NCI-H460 (cell line): ENCODE data around the genes AXIN1, MRPL28 and RPUSD1.

GRCh38 chr16:180816-181947 is 923 bp downstream of the HBQ1 start:
RAMPAGE:
- cytosol, long total RNA = no peak
- long total RNA = no peak
- nucleus, long total RNA = no peak

DNA sequence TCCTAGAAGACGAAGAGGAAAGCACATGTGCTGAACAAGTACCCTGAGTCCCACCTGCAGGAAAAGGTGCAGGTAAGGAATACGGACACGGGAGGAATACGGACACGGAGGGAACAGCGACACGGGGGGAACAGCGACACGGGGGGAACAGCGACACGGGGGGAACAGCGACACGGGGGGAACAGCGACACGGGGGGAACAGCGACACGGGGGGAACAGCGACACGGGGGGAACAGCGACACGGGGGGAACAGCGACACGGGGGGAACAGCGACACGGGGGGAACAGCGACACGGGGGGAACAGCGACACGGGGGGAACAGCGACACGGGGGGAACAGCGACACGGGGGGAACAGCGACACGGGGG is 5.7 kb downstream of the HBQ1 start:
RAMPAGE:
- cytosol, long total RNA = no peak
- long total RNA = no peak
- nucleus, long total RNA = no peak

GRCh38 chr16:252448-253194 is 18.0 kb downstream of the FAM234A start:
RAMPAGE:
- cytosol, long total RNA = no peak
- long total RNA = no peak
- nucleus, long total RNA = no peak

DNA sequence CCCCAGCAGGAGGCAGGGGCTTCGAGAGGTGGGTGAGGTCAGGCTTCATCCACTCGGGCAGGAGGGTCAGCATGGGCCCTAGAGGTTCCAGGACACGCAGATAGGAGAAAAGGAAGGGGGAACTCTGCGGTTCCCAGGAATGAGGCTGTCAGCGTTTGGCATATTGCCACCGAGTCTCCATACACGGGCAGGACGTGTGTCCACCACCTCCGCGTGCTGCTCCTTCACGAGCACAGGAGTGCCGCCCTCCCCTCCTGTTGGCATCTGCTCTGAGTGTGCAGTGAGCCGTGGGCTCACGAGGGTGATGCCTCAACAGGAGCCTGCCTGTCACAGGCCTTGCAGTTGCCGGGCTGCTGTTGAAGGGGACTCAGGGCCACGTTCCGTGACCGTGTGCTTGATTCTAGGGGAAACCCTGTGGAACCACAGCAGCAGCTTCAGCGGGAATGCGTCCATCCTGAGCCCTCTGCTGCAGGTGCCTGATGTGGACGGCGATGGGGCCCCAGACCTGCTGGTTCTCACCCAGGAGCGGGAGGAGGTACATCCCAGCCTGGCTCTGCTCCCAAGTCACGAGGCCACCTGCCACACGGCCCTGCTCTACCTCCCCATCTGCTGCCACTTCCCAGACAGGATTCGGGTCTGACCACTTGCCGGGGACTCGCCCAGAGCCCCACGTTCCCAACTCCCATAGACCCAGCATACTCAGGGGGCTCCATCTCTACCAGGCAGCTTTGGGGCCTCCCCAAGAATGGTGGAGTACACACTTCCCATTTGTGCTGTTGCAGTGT is 14.6 kb downstream of the RGS11 start:
RAMPAGE:
- cytosol, long total RNA = no peak
- long total RNA = no peak
- nucleus, long total RNA = no peak

DNA sequence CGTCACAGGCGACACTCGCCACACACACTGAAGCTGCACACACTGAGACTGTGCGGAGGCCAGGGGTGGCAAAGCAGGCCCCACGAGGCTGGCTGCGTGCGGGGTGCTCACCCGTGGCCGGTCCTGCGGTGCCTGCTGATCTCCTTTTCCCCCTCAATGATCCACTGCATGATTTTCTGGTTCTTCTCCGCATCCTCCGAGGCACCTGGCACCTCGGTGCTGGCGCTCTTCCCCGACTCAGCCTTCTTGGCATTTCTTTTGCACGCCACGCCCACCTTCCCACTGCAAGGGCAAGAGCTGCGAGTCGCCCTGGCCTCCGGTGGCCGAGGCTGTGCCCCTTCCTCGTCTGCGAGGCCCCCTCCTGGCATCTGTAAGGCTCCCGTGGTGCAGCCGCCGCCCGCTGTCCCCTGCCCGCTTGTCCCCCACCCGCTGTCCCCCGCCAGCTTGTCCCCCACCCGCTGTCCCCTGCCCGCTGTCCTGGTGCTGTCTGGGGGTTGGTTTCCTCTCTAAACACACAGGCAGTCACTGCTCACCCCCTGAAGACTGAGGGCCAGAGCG is 14.1 kb downstream of the PDIA2 start:
RAMPAGE:
- cytosol, long total RNA = no peak
- long total RNA = no peak
- nucleus, long total RNA = no peak

GRCh38 chr16:351744-352765 is at the start of gene AXIN1:
AXIN1 (minus strand) TSS chr16:352723.
RAMPAGE:
- cytosol, long total RNA = no peak
- long total RNA = no peak
- nucleus, long total RNA = no peak

DNA sequence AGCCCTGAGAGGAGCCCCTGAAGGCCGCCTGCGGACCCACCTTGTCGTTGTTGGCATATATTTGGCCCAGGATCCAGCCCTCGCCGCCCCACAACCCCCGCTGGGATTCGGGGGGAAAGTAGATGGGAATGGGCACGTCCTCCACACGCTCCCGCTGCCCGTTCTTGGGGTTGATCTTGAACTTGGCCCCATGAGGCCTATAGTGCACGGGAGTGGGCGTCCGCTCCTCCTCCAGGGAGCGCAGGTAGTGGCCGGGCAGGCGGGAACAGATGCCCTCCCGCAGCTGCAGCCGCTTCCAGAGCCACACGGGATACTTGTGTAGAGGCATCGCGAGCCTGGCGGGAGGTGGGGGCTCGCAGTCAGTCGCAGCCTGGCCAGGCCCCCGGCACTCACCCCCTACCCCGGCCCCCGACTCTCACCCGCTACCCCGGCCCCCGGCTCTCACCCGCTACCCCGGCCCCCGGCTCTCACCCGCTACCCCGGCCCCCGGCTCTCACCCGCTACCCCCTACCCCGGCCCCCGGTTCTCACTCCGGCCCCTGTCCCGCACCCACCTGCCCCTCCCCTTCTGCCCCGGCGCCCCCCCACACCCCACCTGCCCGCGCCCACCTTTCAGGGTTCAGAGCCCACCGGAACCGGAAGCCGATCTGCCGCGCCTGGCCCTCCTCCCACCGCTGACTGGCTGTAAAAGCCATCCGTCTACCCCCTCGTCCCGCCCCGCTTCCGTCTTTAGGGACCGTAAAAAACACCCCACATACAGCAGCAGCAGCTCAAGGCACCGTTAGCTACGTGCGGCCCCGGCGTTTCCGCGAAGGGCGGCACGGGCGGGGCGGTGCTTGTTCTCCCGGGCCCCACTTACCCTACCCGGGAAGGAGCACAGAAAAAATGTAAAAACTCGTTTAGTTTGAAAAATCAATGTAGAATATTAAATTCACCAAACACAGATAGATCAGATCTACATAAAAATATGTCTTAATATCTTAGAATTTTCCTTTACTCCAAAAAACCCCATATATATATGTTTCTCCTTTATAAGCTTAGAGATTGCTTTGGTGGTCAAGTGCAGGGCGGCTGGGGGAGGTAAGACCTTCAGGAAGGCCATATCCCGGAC is at the start of gene MRPL28:
Gene MRPL28 (minus strand): TSS at position 648 of the 1,110 bp plus-strand sequence.
RAMPAGE:
- cytosol, long total RNA = start-site peak on the minus strand centred at position 628 of the sequence, 32 bp wide, 562 and 782 reads in 2 replicates
- long total RNA = no peak
- nucleus, long total RNA = start-site peak on the minus strand centred at position 629 of the sequence, 29 bp wide, 169 and 156 reads in 2 replicates

RAMPAGE:
- cytosol, long total RNA = no peak
- long total RNA = no peak
- nucleus, long total RNA = no peak
Measured at GRCh38 chr16:381591-381781, 292 bp downstream of the PGAP6 start.

DNA sequence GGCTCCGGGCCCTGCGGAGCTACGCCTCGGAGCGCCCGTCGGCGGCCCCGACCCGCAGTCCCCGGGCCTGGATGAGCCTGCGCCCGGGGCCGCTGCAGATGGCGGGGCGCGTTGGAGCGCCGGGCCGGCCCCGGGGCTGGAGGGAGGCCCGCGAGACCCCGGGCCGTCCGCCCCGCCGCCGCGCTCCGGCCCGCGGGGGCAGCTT is 555 bp downstream of the RAB11FIP3 start:
RAMPAGE:
- cytosol, long total RNA = no peak
- long total RNA = no peak
- nucleus, long total RNA = no peak

RAMPAGE:
- cytosol, long total RNA = no peak
- long total RNA = no peak
- nucleus, long total RNA = no peak
Measured at GRCh38 chr16:521563-522291, 5.8 kb upstream of the CAPN15 start.

DNA sequence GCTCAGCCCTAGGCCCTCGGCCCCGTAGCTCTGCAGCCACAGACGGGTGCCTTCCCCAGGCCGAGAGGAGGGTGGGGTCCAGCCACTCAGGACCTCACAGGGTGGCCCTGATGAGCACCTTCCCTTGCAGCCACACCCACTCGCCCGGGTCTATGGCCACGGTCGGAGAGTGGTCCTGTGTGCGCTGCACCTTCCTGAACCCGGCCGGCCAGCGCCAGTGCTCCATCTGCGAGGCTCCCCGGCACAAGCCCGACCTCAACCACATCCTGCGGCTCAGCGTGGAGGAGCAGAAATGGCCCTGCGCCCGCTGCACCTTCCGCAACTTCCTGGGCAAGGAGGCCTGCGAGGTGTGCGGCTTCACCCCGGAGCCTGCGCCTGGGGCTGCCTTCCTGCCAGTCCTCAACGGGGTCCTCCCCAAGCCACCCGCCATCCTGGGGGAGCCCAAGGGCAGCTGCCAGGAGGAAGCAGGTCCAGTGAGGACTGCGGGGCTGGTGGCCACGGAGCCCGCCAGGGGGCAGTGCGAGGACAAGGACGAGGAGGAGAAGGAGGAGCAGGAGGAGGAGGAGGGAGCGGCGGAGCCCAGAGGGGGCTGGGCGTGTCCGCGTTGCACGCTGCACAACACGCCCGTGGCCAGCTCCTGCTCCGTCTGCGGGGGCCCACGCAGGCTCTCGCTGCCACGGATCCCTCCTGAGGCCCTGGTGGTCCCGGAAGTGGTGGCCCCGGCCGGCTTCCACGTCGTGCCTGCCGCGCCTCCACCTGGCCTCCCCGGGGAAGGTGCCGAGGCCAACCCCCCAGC is 13.3 kb upstream of the PRR35 start:
RAMPAGE:
- cytosol, long total RNA = no peak
- long total RNA = no peak
- nucleus, long total RNA = no peak

DNA sequence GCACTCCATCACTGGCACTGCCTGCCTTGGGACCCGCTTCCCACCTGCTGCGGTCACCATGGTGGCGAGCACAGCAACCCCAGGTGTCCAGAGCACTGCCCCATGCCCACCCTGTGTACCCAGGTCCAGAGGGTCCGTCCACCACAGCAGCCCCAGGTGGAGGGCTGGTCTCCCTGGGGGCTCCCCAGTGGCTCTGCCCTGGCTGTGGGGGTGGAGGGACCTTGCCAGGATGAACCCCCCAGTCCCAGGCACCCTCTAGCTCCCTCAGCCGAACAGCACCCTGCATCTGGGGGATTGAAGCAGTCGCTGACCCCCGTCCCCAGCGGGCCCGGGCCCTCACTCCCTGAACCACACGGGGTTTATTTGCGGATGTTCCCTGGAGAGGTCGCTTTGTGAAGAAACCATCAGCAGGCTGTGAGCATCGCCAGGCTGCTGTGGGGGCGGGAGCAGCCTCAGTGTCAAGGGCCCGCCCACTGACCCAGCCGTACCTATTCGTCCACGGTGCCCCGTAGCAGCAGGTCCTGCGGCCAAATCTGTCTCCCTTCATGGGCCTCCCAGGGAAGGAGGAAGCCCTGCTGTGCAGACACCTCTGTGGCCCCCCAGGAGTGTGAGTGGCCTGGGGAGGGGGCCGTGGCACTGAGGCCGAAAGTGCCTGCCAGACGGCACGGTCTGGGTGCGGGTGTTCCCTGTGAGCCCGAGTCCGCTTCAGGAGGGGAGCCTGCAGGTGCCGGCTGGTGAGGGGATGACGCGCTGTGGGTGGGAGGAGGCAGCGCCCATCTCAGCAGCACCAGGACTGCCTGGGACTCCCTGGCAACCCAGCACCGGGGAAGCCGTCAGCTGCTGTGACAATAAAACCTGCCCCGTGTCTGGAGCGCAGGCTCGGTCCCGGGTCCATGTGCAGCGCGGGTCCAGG is 6.4 kb upstream of the RAB40C start:
RAMPAGE:
- cytosol, long total RNA = no peak
- long total RNA = no peak
- nucleus, long total RNA = no peak

RAMPAGE:
- cytosol, long total RNA = no peak
- long total RNA = no peak
- nucleus, long total RNA = no peak
Measured at GRCh38 chr16:584152-584741, 5.6 kb upstream of the RAB40C start.

DNA sequence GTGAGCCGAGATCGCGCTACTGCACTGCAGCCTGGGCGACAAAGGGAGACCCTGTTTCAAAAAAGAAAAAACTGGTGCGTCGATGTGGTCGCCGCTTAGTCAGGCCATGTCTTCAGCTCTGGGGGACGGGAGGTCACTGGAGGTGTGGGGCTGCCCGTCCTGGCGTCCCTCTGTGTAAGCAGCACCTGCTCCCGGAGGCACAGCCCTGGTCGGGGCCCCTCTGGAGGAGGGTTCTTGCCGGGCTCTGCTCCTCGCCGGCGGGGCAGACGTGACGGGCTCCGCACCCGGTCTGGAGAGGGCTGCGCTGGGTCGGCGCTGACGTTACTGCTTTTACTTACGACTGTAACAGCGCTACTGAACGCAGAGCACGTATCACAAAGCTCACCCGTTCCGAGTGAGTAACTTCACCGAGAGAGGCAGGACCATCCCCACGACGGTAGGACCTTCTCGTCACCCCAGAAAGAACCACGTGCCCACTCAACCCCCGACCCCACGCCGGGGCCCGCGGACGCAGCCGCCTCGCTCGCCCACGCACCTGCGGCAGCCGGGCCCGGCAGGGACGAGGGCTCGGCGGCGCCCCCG is 1.3 kb upstream of the RAB40C start:
RAMPAGE:
- cytosol, long total RNA = no peak
- long total RNA = no peak
- nucleus, long total RNA = no peak

GRCh38 chr16:592477-593473 is 2.9 kb downstream of the RAB40C start:
RAMPAGE:
- cytosol, long total RNA = no peak
- long total RNA = no peak
- nucleus, long total RNA = no peak

RAMPAGE:
- cytosol, long total RNA = no peak
- long total RNA = no peak
- nucleus, long total RNA = no peak
Measured at GRCh38 chr16:682793-683515, 1.2 kb downstream of the JMJD8 start.

RAMPAGE:
- cytosol, long total RNA = no peak
- long total RNA = no peak
- nucleus, long total RNA = no peak
Measured at GRCh38 chr16:706999-707765, 1.6 kb upstream of the FBXL16 start.

DNA sequence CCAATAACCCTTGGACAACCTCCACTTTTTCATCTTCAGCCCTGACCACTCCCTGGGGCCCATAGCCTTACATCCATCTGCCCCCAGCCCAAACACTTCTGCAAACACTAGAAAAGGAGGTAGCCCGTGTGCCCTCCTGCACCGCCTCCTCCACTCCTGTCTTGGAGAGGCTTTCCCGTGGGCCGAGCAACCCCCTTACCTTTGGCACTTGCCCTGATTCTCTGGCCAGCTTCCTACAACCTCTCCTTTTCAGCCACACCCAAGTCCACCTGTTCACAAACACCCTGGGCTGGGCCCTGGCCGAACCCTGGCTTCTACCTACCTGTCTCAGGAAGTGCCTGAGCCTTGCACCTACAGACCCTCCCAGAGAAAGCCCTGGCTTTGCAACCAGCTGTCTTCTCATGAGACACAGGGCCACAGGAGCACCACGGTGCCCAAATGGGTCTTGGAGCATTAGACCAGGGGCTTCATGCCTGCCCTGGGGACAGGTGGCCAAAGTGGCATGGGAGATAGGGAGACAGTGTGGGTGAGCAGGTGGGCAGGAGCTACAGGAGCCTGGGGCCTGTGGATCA is 2.0 kb upstream of the ANTKMT start:
RAMPAGE:
- cytosol, long total RNA = no peak
- long total RNA = no peak
- nucleus, long total RNA = no peak

GRCh38 chr16:729394-730454 is 2.8 kb downstream of the HAGHL start:
RAMPAGE:
- cytosol, long total RNA = no peak
- long total RNA = no peak
- nucleus, long total RNA = no peak

DNA sequence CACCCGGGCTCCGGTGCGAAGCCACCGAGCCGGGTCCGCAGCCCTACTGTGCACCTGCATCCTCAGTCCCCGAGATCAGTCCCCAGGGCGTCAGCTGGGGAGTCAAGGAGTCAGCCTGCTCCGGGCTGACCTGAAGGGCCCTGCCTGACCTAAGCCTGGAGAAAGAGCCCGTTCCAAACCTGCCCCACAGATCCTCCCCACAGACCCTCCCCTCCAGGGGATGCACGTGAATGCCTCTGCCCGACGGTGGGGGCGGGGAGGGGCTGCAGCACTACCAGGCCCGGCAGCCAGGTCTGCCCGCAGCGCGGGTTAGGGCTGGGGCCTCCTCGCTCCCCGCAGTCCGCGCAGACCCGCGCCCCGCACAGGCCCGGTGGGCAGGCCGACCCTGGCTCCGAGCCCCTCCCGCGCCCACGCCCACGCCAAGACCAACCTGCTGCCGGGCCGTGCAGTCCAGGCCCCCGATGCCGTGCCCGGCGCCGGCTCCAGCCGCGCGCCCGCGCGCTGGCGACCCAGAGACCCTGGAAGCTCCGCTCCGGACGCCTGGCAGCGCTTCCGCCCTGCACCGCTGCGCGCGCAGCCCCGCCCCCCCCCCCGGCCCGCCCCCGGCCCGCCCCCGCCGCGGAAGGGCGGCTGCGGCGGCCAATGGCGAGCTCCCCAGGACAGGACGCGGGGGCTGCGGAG is at the start of gene RPUSD1:
Gene RPUSD1 (minus strand): TSS at position 556 of the 681 bp plus-strand sequence.
RAMPAGE:
- cytosol, long total RNA = no peak
- long total RNA = no peak
- nucleus, long total RNA = no peak